Mesenchymal stem cell of adipose (primary cell): ENCODE data around the genes ZFP36L1 and PLEKHD1.

GRCh38 chr14:68363728-68364206, 429.1 kb downstream of the ZFP36L1 start:
- CAGE, long polyA plus RNA: no peak

GRCh38 chr14:68392291-68393116, 400.4 kb downstream of the ZFP36L1 start:
- CAGE, long polyA plus RNA: no peak

- CAGE, long polyA plus RNA: no peak
Observed at GRCh38 chr14:68473862-68474207, 319.0 kb downstream of the ZFP36L1 start.

DNA sequence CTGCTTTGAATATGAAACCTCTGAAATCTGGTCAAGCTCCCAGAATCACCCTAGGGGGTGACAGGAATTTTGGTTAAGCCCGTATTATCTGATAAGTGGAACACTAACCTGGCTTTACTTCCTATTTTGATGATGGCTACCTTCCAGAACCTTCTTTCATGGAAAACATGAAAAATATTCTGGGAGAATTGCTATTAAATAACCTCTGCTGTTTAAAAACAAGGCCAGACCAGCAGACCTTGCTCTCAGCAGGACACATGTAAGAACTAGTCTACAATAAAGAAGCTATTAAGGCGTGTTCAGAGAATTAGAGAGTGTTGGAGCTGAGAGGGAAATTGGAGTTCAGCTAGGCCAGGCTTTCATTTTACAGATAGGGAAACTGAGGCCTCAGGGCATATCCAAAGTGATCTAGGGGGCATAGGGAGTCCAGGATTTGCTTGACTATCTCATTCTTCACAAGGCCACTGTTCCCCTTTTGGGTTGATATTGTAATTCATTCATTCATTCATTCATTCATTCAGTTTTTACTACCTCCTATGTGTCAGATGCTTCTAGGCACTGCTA, 281.4 kb downstream of the ZFP36L1 start:
- CAGE, long polyA plus RNA: no peak

DNA sequence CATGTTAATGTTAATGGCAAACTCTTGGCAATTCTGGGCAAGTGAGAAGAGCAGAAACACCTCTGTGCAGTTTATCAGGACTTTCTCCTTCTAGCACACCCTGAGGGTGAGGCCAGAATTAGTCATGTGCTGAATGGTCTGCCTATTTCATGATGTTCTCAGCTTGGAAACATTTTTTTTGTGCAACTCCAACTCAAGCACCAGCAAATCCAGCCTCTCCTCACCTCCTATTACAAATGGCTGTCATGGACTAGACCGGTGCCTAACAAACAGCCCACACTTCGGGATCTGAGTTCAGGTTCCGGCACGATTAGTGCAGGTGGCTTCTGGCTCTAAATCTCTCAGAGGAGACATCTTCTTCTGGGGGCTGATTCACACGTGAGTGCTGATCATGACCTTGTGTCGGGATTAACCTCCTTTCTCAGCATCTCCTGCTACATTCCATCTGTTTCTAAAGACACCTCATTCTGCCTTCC, 246.0 kb downstream of the ZFP36L1 start:
- CAGE, long polyA plus RNA: no peak

DNA sequence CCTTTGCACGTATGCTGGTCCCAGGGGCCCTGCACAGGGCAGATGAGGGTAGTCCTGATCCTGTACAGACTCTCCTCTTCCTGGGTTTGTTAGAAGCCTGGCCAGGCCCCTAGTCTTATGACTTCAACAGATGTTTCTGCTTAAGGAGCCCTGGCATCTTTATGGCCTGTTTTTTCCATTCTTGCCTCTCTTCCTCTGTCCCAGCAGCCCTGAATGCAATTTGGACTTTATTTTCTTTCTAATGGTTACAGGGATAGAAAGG, 203.4 kb downstream of the ZFP36L1 start:
- CAGE, long polyA plus RNA: no peak

- CAGE, long polyA plus RNA: no peak
Observed at GRCh38 chr14:68607117-68607438, 185.8 kb downstream of the ZFP36L1 start.

- CAGE, long polyA plus RNA: no peak
Observed at GRCh38 chr14:68621380-68621950, 171.4 kb downstream of the ZFP36L1 start.

GRCh38 chr14:68630030-68630453, 162.8 kb downstream of the ZFP36L1 start:
- CAGE, long polyA plus RNA: no peak

- CAGE, long polyA plus RNA: no peak
Observed at GRCh38 chr14:68779652-68780368, 13.1 kb downstream of the ZFP36L1 start.

- CAGE, long polyA plus RNA: no peak
Observed at GRCh38 chr14:68784293-68784953, 8.4 kb downstream of the ZFP36L1 start.

- CAGE, long polyA plus RNA: no peak
Observed at GRCh38 chr14:68789757-68790031, 3.2 kb downstream of the ZFP36L1 start.

DNA sequence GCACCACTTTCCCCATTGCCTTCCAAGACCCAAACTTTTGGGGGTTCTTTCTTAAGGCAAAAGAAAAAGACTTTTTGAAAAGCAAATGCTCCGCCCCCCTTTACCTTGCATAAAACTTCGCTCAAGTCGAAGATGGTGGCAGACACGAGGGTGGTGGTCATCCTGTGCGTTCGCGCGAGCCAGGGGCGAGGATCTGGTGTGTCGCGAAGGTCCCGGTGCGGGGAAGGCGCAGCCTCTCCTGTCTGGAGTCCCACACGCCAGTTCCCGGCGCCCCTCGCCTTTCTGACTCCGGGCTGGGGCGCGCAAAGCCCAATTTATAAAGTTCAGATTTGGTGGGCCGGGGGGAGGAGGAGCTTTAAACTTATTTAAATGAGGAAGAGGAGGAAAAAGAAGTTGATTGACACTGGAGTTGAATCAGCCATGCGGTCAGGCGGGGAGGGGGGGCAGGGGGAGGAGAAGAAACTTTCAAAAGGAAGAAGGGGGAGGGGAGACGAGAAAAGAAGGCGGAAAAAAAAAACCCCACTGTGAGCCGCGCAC, at the start of gene ZFP36L1:
TSS of gene ZFP36L1 (minus strand) at position 290 of the 537 bp plus-strand sequence.
- CAGE, long polyA plus RNA: no peak

GRCh38 chr14:68795586-68796646, 3.0 kb upstream of the ZFP36L1 start:
- CAGE, long polyA plus RNA: no peak

- CAGE, long polyA plus RNA: no peak
Observed at GRCh38 chr14:68797085-68797739, 4.3 kb upstream of the ZFP36L1 start.

DNA sequence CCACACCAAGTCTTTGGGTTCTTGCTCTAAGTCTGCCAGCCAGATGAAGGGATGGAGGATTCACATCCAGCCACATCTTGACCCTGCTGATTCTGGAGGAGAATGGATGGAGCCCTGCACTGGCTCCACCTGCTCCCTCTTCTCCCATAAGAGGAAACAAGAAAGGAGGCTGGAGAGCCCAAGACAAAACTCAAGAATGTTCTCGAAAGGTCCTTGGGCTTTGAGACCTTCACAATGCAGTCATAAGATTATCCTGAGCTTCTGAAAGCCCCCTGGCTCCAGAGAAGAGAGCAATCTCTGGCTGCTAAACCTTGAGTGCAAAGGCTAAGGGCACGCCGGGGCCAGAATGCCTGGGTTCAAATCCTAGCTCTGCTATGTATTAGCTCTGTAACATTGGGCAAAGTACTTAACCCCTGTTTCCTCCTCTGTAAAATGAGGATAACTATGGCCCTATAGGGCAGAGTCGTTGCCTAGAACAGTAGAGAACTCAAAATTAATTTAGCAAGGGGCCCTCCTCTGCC, 20.9 kb upstream of the ZFP36L1 start:
- CAGE, long polyA plus RNA: no peak

GRCh38 chr14:68880313-68880757, 87.5 kb upstream of the ZFP36L1 start:
- CAGE, long polyA plus RNA: no peak

GRCh38 chr14:69013947-69014656, 35.0 kb upstream of the ACTN1 start:
- CAGE, long polyA plus RNA: no peak

DNA sequence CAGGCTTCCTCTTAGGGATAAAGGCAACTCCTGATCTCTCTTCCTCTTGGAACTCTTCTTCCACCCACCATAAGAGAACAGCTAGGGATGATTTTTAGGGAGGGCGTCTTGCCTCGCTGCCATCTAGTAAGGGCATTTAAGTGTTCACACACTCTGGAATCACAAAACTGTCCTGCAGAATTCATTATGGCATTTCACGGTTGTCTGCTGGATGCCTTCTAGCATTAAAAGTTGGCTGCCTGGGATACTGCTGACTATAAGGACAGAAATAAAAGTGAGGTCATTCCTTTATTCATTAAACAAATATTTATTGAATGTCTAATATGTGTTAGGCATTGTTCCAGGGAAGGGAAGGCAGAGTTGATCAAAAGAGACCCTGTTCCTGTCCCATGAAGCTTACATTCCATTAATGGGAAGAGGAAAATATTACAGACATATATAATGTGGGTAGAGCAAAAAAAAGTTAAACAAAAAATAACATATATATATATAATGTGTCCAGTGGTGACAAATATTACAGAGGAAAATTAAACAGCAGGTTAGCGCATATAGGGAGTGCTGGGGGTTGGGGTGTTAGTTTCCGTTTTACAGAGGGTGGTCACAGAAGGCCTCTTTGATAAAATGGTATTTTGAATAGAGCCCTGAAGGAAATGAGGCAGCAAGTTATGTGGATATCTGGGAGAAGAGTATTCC, 73.4 kb downstream of the DCAF5 start:
- CAGE, long polyA plus RNA: no peak

DNA sequence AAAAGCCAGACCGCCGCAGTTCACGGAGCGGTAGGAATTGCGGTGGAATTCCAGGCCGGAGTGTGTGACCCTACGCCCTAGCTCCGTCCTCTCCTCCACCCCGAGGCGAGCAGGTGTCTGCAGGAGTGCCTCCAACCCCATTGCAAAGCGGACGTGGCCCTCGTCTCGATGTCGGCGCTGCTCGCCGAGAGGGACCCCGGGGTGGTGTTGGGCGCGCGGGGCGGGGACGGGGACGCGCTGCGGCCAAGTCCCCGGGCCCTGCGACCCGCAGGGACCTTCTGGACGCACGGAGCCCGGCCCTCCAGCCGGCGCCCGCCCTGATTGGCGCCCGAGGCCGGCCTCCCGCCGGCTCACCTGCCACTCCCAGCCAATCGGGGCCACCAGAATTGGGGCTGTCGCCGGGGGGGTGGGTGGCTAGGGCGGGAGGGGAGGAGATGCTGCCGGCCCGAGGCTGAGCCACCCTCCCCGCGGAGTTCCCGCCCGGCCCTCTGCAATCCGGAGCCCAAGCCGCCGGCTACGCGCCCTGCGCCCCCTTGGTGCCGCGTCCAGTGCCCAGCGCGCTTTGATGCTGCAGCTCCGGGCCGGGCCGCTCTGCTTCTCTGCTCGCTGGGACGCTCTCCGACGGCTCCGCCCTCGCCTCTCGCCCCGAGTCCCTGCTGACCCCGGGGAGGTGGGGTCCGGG, at the start of gene PLEKHD1:
TSS of gene PLEKHD1 (plus strand) at position 470 of the 682 bp plus-strand sequence.
- CAGE, long polyA plus RNA: no peak